Helper T cell (primary cell): ENCODE data around the genes UCP2 and KCNE3.

GRCh38 chr11:72737650-72738763, 14.2 kb downstream of the ARAP1 start:
- PRO-cap, 2 experiments = no peak in any of the 2 experiments

GRCh38 chr11:72825186-72825555, 11.0 kb downstream of the ATG16L2 start:
- PRO-cap, 2 experiments = no peak in any of the 2 experiments

- PRO-cap, 2 experiments = no peak in any of the 2 experiments
Observed at GRCh38 chr11:73028434-73029105, 113.5 kb downstream of the FCHSD2 start.

GRCh38 chr11:73143513-73144169, 1.5 kb upstream of the FCHSD2 start:
- PRO-cap, 2 experiments = no peak in any of the 2 experiments

GRCh38 chr11:73154133-73154555, 12.0 kb upstream of the FCHSD2 start:
- PRO-cap, 2 experiments = no peak in any of the 2 experiments

DNA sequence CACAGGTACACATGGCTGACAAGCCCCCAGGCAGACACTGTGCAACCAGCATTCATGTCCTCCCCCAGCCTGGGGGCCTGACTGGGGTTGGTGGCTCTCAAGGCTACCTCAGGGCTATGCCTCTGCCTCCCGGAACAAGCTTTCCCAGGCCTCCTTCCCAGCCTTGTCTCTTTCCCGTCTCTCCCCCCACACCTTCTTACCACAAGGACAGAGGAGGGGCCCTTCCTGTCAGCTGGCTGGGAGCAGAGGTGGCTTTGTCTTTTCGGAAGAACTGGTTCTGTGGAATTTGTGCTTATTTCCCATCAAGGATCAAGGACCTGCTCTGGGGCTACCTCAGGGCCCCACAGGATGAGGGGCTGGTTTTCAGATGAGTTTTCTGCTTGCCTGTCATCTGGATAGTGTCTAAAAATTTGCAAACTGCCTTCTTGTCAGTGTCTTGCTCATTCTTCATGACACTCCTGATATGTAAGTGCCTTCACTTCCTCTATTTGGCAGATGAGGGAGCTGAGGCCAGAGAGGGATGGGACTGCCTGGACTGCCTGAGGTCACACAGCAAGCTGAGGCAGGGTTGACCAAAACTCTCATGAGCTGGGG, 2.4 kb upstream of the P2RY6 start:
- PRO-cap, 2 experiments = no peak in any of the 2 experiments

GRCh38 chr11:73289111-73289714, 17.1 kb downstream of the P2RY6 start:
- PRO-cap, 2 experiments = no peak in any of the 2 experiments

DNA sequence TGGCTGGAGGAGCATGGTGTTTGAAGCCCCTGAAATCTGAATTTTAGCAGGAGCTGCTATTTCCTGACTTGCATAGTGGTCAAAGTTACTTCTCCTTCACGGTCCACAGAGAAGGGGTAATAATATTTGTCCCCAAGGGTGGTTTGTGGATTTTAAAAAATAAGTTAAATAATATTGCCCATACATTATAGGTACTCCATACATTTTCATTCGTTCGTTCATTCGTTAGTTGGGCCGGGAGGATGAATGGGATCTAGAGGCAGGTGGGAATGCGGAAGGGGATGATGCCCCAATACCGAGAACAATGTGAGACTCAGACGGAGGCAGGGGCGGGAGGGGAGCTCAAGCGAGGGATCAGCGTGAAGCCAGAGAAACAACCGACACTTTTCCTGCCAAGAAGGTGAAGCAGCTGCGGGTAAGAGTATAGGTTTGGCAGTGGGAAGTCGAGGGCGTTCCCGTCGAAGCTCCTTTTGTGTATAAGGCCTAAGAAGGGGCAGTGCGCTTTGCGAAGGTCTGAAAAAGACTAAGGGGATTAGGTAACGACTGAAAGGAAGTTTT, 1.2 kb upstream of the ARHGEF17 start:
- PRO-cap, 2 experiments = no peak in any of the 2 experiments

DNA sequence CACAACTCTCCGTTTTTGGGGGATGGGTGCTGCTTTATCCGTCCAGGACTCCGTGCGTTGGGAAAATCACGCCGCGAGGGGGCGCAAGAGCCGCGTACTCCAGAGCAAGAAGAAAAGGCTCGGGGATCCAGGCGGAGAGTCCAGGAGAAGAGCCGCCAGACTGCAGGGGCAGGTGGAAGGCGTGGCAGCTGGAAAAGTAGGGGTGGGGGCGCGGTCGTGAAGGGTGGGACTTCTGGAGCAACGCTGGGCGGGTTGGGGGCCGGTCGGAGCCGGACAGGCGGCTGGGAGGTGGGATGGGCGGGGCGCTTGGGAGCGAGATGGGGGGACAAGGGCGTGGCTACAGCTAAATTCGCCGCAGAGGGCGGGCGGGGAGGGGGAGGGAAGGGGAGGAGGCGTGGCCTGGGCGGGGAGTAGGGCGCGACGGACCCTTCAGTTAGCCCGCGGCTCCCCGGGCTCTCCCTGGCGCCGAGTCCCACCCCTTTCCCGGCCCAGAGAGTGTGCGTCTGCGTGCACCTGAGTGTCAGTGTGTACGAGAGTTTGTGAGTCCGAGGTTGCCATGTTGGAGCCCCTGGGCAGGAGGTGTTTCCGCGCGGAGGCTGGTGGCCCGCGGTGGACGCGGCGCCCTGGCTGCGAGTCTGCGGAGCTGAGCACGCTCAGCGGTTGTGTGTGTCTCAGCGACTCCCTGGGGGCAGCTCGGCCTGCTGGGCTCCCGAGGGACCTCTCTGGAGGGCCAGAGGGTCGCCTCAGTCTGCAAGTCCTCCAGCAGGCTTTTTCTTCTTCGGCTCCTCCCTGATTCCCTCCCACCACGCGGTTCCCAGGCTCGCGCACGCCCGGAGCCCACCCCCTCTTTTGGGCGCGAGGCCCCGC, 474 bp upstream of the ARHGEF17 start:
- PRO-cap, 2 experiments = peak in 1 of 2 experiments; most common plus-strand start position 523 of the sequence (in 1)

DNA sequence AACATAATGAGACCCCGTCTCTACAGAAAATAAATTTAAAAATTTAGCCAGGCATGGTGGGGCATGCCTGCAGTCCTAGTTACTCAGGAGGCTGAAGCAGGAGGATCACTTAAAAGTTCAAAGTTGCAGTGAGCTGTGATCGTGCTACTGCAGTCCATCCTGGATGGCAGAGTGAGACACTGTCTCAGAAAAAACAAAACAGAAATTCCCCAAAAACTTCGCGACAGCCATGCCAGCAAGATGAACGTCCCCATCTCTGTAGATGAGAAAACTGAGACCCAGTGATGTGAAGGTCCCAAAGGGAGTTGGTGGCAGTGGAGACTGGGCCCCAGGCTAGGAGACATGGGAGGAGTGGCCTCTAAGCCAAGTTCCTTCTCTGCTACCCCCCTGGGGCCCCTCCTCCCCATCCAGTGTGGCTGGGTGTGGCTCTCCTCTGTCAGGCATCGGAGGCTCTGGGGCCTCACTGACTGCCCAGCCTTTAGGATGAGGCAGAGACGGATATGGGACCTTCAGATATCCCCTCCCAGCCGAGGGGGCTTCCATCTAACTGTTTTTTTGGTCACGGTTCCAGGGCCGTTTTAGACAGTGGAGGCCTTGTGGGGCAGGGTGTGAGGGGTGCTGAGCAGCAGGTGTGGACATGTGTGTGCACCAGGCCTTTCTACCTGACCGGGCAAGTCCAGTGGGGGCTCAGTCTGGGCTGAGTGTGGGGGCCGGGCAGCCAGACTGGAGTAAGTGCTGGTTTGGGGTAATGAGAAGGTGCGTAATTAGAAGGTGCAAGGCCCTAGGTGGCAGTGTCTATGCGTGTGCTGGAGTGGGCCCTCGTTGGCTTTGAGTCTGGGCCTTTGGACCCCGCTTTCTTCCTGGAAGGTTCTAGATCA, 9.9 kb downstream of the RELT start:
- PRO-cap, 2 experiments = no peak in any of the 2 experiments

DNA sequence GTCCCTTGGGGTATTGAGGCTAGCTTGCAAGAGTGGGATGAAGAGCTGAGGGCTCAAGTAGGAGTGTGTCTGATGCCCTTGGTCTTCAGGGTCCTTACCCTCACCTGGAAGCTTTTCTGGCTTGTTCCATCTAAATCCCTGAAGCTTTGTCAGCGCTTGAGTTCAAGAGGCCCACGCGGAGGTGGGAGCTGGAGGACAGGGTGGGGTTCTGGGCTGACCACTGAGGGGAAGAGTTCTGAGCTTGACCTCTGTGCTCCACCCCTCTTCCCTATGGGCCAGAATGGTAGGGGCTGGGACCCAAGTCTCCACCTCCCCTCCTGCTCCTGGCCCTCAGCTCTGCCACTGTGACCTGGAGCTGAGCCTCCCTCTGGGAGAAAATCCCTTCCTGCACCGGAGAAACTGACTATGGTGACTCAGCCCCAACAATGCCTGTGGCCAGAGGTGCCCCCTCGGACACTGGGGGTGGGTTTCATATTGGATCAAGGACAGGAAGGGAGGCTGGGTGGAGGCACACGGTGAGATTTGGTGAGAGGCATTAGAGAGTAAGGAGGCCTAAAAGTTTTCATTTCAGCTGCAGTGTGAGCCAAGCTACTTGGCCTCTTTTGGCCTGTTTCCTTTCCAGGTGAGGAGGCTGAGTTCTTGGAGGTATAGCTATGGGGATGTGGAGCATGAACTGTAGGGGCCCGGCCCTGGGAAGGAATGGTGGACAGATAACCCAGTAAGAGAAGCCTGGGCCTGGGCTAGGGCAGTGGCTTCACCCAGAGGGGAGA, 23.0 kb downstream of the RELT start:
- PRO-cap, 2 experiments = no peak in any of the 2 experiments

GRCh38 chr11:73415101-73415472, 38.9 kb downstream of the RELT start:
- PRO-cap, 2 experiments = no peak in any of the 2 experiments

DNA sequence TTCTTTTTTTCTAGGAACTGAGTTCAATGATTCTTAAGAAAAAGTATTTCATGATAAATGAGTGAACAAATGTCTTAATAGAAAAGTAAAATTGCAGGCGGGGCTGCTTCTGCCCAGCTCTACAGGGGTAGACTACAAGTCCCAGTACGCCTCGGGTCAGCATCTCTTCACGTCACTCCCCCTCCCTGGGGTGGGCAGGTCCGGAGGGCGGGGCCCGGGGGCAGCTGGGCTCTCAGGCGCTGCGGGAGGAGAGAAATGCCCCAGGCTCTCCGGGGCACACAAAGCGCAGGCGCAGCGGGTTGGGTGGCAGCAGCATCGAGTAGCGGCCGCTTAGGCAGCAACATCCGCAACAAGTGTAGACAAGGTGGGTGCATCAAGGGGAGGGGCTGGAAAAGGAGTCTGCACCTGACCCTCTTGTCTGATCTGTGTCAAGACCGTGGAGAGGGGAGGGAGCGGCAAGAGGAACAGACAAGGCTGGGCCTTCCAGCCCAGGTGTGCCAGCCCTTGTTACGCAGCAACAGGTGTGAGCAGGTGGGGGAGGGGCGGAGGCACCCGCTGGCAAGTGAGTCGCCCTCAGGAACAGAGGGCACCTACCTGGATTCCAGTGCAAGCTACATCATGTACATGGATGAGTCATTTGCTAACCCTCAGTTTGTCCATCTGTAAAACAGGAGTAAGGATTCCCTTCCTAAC, 1.1 kb downstream of the PLEKHB1 start:
- PRO-cap, 2 experiments = peak in 2 of 2 experiments; most common plus-strand start position 281 of the sequence (in 2); most common minus-strand start position 355 of the sequence (in 1)

DNA sequence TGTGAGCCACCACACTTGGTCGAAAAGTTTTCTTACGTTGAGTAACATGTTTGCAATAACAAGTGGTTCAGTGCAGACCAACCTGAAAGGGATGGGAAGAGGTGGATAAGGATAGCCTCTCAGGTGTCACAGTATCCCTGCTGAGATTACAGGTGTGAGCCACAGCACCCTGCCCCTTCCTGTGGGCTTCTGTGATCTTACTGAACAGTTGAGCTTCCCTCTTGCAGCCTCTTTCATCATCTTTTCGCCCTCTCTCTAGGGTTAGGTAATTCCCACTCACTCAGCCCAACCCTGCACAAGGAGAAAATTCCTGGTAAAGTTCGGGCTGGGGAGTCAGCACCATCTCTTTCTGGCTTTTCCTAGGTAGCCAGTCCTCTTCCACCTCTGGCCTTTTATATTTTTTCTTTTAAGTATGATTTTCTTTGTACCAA, 3.4 kb upstream of the MRPL48 start:
- PRO-cap, 2 experiments = no peak in any of the 2 experiments

DNA sequence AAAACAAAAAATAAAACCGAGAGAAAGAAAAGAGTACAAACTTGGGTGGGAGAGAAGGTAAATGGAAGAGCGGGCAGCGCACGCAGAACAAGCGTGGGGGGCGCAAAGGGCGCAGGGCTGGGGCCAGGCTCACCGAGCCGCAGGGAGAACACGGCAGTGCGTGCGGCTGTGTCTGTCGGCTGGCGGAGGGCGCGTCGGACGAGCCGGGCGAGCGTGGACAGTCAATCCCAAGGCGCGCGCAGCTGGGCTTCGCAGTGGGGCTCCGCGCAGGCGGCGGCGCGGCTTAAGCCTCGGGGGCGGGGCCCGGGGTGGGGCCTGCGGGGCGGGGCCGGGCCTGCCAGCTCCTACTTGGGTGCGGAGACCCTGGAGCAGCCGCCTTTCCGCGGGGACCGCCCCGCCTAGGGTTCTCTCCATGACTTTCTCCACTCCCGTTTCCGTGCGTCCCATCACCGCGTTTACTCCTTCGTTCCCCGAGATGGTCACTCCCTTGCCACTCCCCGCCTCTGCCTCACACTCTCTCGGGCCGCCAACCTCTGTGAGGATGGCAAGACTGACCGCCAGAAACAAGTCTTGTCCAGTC, at the start of gene UCP2:
Gene UCP2 (minus strand): TSS at position 256 of the 580 bp plus-strand sequence.
- PRO-cap, 2 experiments = peak in 2 of 2 experiments; most common plus-strand start position 375 of the sequence (in 2); most common minus-strand start position 256 of the sequence (in 2)

- PRO-cap, 2 experiments = no peak in any of the 2 experiments
Observed at GRCh38 chr11:74018237-74019145, 9.6 kb upstream of the UCP3 start.

DNA sequence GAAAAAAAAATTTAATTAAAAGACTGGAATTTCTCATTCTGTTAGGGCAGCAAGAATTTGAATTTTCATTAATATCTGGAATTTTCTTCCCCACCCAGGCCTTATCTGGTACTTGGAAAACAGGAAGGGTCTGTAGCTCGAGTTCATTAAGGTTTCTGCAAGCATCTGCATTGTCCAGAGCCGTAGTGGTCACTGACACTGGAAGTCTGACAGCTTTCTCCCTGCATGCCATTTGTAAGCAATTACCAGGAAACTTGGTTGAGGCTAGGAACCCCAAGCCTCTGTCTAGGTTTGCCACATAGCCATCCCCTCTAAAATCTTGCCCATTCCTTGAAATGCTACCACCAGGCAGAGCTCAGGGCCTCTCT, 5.4 kb upstream of the PGM2L1 start:
- PRO-cap, 2 experiments = no peak in any of the 2 experiments

- PRO-cap, 2 experiments = no peak in any of the 2 experiments
Observed at GRCh38 chr11:74441936-74442341, 25.4 kb downstream of the KCNE3 start.

- PRO-cap, 2 experiments = no peak in any of the 2 experiments
Observed at GRCh38 chr11:74460811-74461102, 6.6 kb downstream of the KCNE3 start.

DNA sequence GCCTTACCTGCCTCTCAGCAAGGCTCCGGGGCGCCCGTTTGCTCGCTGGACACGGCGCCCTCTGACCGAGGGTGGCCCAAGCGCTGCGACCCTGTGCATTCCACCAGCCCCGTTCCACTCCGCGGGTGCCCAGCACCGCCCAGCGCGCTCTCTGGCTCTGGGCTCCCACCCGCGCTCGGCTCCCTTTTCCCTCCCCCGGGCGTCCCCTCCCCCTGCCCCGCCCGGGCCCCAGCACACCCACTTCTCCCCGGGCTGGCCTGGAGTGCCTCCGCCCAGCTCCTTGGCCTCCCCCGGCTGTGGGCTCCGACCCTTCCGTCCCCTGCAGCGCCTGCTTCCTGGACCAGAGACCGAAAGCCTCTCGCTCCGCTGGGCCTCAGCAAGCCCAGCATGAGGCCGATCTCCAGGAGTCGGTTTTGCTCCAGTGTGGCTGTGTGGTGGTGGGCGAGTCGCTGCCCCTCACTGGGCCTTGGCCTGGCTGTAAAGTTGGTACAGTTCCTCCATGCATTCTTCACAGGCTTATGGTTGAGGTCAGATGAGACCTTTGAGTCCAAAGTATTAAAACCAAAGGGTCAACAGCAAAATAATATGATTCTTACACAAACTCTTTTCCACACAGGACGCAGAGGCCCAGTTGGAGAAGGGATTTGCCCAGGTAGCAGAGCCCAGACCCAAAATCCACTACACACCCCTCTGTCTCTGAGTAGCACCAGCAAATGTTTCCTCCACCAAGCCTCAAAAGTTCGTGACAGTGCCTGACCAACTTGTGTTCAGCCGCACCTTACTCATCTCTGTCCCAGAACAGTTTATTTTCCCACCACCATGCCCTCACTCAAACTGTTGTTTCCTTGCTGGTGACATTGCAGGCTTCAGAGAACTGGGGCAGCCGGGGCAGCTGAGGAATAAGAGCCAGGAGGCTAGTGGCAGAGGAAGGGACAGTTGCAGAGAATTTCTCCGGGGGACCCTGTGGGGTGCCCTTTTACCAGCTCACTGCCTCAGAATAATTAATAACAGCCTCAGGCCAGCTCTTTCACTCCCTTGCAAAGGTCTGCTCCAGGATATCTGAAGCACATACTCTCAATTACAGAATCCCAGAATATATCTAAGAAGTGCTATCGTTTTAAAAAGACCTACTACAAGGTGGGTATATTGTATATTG, at the start of gene KCNE3:
Gene KCNE3 (minus strand): TSS at position 159 of the 1,156 bp plus-strand sequence.
- PRO-cap, 2 experiments = no peak in any of the 2 experiments